Endodermal cell (in vitro differentiated cells): ENCODE measurements around a stretch of chr10.

DNA sequence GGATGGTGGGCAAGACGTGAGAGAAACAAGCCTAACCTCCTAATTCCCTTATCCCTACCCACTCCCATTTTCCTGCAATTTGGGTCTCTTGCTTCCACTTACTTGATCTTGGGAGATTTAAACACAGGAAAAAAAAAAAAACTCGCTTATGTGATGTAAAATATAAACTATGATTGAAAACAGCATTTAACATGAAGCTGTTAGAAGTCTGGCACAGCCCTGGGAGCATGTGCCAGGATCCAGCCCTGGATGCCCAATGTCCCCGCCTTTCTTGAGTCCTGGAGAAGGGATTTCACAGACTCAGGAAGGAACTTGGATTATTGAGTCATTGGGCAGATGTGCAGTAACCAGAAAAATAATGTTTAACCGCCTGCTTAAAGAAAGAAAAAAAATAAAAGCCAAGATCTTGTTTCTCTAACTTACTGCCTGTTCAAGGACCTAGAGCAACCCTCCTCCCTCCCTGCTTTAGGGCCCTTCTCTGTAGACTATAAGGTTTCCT, 3.7 kb upstream of the JCAD start:
- PRO-cap, result no peak

DNA sequence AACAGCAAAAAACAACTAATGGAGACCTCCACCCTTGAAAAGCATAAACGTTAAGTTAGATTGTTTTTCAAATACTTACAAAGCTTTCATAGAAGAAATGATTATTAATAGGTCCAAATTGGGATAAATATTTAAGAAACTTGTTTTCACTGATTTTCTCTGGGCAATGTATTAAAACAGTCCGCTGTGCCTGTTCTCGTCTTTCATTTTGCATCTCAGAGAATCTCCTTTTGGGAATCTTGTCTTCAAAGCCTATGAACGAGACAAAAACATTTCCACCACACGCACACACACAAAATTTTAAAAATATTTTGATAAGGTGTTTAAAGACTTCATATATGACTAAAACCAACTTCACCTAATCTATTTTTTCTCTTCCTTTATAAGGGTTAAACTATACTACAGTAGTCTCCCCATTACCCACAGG, 7.7 kb downstream of the MTPAP start:
- PRO-cap, result no peak

GRCh38 chr10:30420748-30421183, 13.2 kb upstream of the MAP3K8 start:
- PRO-cap, result no peak

DNA sequence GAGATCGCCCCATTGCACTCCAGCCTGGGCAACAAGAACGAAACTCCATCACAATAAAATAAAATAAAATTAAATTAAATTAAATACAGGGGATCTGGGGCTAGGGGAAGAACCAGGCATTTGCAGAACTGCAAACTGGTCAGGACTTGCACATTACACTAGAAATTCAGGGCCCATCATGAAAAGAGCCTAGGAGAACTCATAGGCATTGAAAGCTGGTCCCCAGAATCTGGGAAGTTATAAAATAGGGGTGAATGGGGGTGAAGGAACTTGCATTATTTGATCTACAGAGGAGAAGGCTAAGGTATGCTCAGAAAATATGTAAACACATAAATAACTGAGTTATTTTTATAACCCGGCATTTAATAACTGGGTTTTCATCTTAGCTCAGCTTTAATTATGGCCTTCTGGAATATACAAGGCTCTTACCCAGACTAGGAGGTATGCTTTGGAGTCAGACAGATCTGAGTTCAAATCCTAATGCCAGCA, 10.5 kb downstream of the MAP3K8 start:
- PRO-cap, result no peak

DNA sequence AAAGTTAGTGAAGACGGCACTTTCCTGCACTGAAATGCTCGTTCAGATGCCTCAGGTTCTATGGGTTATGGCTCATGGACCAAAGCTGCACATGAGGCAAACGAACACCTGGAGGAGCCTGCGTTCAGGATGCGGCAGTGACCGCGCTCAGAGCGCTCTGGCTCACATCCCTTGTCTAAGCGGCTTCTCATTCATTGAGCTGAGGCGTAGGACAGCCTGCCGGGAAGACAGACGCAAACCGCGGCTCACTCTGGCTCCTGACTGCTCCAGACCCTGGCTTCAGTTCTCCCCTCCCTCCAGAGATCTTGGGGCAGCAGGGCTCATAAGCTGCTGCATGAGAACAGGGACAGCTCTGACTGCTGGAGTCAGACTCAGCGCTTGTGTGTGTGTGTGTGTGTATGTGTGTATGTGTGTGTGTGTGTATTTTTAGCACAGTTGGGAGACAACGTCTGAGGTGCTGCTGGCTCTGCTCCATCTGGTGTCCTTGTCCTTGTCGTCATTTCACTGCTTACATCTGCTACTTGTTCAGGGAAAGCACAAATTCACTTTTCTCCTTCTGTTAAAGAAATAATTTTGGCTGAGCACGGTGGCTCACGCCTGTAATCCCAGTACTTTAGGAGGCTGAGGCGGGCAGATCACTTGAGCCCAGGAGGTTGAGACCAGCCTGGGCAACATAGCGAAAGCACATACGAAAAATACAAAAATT, 15.9 kb upstream of the LYZL2 start:
- PRO-cap, result no peak

DNA sequence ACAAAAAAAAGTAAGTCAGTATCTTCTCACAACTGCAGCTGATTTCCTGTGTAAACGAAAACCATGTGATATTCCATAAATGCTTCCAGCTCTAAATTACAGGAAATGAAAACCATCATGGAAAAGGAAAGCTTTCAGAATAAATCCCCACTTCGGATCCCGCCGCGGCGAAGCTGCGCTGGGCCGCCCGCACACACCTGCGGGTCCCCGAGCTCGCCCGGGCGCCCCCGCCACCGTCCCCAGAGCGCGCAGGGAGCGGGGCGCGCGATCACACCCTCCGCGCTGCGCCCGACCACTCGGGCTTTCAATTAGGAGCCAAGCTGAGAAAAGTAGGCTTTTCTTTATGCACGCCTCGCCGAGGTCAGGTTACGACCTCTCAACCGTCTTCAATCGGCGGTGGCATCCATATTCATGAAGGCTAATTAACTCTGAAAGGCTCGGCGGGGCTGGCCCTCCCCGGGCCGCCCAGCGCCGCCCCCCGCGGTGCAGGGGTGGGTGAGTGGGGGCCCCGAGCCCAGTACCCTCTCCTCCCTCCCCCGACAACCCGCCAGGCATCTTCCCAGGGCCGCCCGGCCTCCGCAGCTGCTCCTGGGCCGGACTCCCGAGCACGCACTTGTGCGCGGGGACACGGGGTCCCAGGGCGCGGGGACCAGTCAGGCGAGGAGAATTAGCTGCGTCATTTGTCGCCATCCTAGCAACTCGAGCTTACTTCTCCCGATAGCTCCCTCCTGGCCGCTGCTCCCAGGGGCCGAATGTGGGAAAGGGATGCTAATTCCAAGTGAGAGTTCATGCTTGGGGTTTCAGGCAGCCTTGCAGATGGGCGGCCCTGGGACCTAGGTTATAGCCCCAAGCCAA, 155.4 kb upstream of the LYZL2 start:
- PRO-cap, result bidirectional peak, plus-strand start at position 526 of the sequence, minus-strand start at position 305 of the sequence; bidirectional peak, plus-strand start at position 604 of the sequence, minus-strand start at position 611 of the sequence

GRCh38 chr10:30811834-30813121, 182.7 kb upstream of the LYZL2 start:
- PRO-cap, result no peak

DNA sequence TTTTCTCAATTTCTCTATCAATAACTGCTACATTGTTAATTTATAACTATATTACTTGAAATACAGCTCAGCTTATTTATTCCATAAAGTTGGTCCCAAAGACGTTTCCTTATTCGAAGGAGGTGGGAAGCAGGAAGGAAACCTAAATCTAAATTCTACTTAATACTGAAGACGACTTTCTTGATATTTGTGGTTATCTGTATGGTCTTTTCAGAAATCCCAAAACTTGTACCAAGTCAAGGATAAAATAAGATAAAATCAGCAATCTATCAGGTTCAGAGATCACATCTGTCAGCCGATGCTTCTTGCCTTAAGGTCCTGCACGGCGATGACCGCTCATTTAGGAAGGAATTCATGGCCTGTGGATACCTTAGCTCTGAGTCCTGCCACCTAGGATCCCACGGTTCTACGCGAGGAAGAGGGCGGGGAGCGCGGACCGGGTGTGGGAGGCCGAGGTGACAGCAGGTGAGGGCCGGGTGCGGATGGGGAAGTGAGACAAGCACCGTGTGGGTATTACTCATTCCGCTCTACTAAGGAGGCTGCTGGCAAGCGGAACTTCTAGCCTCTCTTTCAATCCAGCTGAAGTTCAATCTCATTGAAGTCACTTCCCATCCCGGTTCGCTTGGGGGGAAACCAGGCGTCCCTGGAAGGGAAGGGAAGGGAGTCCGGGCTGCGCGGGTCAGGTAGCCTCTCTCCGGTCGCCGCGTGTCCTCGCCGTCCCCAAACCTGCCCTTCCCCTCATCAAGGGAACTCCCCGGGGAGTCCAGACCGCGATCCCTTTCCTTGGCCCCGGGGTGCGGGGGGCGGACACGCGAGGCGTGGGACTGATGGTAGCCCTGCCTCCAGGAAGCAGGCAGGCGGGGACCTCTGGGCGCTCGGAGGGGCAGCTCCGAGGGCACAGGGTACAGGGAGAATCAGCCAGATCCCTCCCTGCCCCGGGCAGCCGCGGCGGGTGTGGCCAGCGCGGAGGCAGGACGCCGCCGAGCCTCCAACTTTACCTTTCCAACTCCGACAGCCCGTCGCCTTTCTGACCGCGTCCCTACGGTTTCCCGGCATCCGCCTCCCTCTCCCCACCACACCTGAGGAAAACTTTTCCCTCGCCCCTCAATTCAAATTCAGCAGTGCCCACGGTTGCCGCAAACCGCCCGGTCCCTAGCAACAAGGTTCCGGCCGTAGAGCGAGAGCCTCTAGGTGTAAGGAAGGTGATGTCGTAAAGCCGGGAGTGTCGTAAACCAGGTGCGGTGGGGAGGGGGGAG, 690 bp upstream of the ZEB1 start:
- PRO-cap, result unidirectional peak, minus-strand start at position 956 of the sequence; bidirectional peak, plus-strand start outside the sequence, minus-strand start at position 1,081 of the sequence

DNA sequence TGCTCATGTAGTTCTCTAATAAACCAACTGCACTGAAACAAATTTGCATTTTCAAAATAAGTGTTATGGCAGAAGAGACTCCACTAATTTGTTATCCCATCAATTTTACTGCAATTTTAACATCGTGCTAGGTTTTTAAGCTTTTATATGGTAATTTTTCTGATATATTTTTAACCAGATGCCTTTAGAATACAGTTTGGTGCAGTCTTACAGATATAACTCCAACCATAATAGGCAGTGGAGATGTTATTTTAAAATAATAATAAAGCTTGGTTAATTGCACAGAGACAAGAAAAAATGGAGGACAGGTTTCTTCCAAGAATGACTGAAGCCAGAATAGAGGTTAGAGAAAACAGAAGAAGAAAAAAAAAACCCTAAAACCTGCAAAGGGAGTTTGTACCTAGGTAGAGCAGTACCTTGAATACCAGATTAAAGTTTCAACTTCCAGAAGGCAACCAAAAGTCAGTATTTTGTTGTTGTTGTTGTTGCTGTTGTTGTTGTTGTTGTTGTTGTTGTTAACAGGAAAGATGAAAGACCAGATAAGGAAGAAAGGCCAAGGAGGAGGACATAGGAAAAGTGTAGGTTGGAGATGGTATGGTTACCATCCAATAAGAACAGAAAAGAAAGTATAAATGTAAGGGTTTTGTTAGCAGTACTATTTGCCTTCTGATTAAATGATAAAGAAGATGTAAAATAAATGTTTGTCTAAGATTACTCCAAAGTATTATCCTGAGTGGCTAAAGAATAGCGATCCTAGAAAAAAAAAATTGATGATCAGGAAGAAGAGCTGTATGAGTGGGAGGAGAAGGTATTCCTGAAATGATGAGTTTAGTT, 82.8 kb downstream of the ZEB1 start:
- PRO-cap, result no peak

DNA sequence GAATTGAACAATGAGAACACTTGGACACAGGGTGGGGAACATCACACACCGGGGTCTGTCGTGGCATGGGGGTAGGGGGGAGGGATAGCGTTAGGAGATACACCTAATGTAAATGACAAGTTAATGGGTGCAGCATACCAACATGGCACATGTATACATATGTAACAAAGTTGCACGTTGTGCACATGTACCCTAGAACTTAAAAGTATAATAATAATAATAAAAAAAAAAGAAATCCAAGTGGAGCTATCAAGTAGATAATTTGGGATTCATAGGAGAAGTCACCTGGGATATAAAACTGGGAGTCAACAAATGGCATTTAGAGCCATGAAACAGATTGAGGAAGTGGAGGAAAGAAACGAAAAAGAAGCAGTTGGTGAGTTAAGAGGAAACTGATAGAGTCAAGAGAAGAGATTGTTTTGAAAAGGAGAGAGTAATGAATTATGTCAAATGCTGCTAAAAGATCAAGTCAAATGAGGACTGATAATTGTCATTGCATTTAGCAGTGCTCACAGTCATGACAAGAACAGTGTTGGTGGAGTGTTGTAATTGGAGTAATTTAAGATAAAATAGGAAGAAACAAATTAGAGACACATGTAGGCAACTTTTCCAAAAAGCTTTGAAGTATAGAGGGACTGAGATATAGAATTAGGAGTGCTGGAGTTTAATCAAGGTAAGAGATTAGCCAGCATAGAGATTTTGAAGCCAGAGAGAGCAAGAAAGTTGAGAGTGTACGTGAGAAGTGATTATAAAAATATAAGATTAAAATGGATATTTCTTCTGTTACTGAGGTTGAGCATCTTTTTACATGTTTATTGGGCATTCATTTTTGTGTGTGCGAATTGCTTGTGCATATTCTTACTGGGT, 123.6 kb downstream of the ZEB1 start:
- PRO-cap, result no peak

GRCh38 chr10:31586624-31587202, 267.7 kb downstream of the ZEB1 start:
- PRO-cap, result no peak

DNA sequence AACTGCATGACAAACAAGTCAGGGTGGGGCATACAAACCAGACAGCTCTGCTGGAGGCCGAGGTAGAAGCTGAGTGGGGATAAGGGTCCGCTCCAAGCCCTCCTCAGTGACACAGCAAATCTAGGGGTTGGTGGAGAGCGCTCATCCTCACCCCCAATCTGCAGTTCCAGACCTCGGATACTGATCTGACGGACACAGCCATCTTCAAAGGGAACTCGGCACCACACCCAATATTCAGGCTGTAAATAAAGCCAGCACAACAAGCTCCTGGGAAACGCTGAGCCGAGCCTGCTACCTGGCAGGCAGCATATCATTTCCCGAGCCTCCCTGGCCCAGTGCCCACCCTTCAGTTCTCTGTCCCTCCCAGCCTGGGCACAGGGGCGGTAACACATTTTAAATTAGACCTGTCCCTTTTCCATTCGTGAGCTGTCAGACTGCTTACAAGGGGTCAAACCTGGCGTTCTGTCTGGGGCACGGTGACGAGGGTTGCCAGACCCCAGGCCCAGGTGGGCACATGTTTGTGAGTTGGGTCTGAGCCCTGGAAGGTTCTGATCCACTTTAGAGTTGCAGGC, 250.5 kb downstream of the ARHGAP12 start:
- PRO-cap, result no peak

DNA sequence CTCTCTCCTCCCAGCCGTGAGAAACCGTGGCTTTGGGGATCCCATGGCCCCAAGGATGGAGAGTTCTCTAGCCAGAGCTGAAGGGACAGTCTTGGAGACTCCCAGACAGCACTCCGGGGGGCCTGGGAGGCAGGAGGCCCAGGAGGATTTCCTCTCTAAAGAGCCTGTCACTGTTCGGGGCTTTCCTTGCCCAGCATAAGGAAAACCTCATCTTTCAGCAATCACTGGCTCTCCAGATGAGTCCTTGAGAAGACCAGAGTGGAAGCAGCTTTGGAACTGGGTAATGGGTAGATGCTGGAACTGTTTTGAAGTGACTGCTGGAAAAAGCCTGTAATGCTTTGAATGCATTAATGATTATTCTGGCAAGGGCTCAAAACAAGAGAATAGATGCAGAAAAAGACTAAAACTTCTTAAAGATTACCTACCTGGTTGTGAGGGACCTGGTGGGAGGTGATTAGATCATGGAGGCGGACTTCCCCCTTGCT, 226.9 kb downstream of the ARHGAP12 start:
- PRO-cap, result no peak

GRCh38 chr10:31745422-31745972, 183.1 kb downstream of the ARHGAP12 start:
- PRO-cap, result no peak

DNA sequence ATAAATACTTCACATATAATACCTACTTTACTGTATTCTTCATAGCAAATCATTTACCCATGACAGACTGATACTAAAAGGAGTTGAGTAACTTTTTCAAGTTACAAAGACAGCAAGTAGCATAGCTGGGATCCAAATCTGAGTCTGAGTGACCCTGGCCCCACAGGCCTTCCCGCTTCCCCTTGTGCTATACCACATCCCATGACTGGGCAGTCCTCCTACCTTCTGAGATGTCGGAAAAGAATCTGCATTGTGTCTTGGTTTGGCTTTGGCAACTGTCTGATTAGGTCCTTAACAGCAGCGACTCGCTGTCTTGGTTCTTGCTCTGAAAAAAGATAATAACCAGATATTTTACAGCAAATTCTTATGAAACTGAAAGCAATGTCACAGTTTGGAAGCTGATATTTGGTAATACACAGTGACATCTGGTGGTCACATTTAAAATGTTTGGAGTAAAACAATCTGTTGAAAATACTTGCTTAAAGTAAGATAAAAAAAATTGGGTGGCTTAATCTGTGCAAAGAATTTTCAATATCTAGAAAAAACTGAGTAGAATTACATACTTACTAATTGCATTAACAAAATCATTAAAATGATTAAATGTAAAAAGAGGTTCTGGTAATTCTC, 120.1 kb downstream of the ARHGAP12 start:
- PRO-cap, result no peak

- PRO-cap, result unidirectional peak, minus-strand start at chr10:31929430; unidirectional peak, minus-strand start at chr10:31929481; unidirectional peak, minus-strand start at chr10:31929656
These were observed 748 bp upstream of the ARHGAP12 start for GRCh38 chr10:31929001-31930156.

DNA sequence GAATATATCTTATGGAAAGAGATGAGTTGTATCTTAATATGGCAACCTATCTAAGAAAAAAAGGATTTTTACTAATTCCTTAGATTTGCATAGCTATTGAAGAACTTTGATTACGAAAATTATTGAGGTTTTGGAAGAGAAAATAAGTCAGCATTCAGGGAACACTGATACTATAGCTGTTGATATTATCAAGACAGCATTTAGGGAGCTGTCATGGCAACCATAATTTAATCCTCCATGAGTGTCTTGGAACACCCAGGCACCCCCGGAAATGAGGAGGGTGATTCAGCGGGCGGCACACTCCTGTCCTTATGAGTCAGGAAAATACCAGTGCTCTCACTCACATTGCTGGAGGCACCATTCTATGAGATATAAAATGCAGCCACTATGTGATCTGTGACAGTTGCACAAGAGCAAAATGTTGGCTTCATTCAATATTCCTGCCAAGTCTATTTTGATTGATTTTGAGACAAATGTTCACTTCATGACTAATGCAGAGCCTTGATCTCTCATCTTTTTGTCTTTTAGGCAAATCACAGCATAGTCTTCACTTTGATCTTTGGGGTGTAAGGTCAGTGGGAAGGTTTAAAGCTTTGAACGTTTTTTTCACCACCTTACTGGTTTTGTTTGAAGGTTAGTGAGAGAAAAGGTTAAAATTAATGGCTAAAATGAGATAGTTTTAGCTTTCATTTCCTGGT, 12.2 kb upstream of the ARHGAP12 start:
- PRO-cap, result no peak

GRCh38 chr10:32037080-32037685, 19.0 kb downstream of the KIF5B start:
- PRO-cap, result no peak

GRCh38 chr10:32356930-32357374, 10.0 kb upstream of the EPC1 start:
- PRO-cap, result no peak

- PRO-cap, result unidirectional peak, plus-strand start at chr10:32377533; unidirectional peak, minus-strand start at chr10:32377553
These were observed 30.6 kb upstream of the EPC1 start for GRCh38 chr10:32377442-32378109.